Karpas-422 (cell line): ENCODE measurements around the gene AMY1C.

- PRO-cap, result no peak
- RAMPAGE, long total RNA, result no peak
Measured at GRCh38 chr1:99580477-99580957, 65.4 kb upstream of the PALMD start.

- PRO-cap, result no peak
- RAMPAGE, long total RNA, result no peak
Measured at GRCh38 chr1:99659597-99660278, 13.8 kb downstream of the PALMD start.

- PRO-cap, result no peak
- RAMPAGE, long total RNA, result no peak
Measured at GRCh38 chr1:99738736-99739398, 27.6 kb downstream of the FRRS1 start.

DNA sequence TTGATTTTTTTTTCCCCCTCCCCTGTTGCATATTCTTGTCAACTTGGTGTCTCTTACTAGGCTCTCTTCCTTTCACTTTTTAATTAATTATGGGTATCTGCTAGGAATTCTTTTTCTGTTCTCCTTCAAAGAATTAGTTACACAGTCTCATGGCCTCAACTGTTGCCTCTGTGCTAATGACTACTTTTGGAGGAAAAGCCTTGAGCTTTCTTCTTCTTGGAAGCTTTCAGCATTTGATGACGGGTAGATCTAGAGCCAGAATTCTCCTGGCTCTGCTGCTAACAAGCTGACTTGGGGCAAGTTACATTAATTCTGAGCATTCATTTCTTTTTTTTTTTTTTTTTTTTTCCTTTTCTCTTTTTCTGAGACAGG is 1.9 kb downstream of the AGL start:
- PRO-cap, result no peak
- RAMPAGE, long total RNA, result no peak

- PRO-cap, result no peak
- RAMPAGE, long total RNA, result no peak
Measured at GRCh38 chr1:100037201-100037440, 774 bp upstream of the MFSD14A start.

DNA sequence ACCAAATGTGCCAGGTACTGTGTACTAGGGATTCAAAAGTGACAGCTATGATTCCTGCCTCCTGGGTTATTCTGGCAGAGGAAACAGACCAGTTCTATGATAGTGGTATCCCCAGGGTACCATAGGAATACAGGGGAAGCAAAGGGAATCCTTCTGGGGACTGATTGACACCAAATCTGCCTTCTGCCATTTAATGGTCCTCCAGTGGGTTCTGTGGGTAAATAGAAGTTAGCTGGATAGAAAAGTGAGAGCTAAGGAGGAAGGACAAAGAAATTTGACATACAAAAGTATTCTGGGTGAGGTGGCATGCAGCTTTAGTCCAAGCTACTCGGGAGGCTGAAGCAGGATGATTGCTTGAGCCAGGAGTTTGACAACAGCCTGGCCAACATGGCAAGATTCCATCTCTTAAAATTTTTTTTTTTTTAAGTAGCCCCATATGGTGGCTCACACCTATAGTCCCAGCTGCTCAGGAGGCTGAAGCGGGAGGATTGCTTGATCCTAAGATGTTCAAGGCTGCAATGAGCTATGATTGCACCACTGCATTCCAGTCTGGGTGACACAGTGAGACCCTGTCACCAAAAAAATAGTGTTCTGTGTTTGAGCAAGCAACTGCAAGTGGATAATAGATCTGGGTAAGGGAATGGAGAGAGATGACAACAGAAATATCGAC is 13.3 kb downstream of the RTCA start:
- PRO-cap, result no peak
- RAMPAGE, long total RNA, result no peak

DNA sequence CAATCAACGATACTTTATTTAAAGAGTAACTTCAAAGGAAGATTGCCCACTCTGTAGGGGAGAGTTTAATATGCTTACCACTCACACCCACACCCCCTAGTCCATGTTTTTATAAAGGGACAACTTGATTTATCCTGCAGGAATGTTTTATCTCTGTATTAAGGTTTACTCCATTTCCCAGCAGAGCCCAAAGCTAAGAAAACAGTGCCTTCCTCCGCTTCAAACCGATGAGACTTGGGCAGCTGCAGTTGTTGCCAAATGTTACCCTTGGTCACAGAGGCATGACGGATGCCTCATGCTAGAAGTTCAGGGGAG is 61.5 kb upstream of the VCAM1 start:
- PRO-cap, result no peak
- RAMPAGE, long total RNA, result no peak

- PRO-cap, result no peak
- RAMPAGE, long total RNA, result no peak
Measured at GRCh38 chr1:100708580-100708995, 11.0 kb upstream of the VCAM1 start.

GRCh38 chr1:100949164-100950072 is 53.5 kb downstream of the SLC30A7 start:
- PRO-cap, result no peak
- RAMPAGE, long total RNA, result no peak

DNA sequence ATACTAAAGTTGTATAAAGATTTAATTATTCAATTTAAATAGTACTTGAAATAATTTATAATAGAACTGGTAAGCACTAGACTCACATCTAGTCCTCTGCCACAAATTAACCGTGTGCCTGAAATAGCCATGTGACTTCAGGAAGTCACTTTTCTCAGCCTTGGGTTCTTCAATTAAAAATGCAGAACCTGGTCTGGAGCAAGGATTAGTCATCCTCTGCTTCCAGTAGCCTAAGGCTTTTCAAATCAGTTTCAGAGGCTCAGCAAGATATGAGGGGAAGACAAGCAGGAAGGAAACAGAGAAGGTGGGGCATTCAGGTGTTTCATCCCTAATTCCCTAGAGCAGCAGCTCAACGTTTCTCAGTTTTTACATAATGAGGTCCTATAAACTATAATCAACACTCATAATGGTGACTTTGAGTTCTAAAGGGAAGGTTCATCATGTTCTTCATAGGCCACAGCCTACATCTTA is 23.0 kb downstream of the DPH5 start:
- PRO-cap, result no peak
- RAMPAGE, long total RNA, result no peak

DNA sequence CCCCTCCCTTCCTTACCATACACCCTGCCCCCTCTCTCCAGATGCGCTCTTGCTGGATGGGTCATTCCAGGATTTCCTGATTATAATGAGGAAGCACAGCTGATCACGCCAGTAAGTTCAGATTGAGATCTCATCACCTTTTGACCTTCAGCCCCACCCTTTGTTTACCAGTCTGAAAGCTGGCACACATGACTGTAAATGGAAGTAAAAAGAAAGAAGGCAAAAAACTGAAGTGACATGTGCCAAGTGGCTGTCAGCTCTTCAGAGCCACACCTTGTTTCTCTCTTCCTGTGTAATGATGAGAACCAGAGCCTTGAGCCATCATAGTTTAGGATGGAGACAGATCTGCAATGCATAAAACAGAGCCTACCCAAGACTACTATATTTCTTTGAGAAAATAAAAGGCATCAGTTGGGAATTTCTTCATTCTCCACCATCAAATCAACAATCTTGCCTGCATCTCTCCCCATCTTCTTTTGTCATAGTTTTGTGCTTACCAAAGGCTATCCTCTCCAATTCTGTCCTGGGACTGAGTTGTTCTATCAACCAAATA is 28.0 kb downstream of the S1PR1 start:
- PRO-cap, result no peak
- RAMPAGE, long total RNA, result no peak

DNA sequence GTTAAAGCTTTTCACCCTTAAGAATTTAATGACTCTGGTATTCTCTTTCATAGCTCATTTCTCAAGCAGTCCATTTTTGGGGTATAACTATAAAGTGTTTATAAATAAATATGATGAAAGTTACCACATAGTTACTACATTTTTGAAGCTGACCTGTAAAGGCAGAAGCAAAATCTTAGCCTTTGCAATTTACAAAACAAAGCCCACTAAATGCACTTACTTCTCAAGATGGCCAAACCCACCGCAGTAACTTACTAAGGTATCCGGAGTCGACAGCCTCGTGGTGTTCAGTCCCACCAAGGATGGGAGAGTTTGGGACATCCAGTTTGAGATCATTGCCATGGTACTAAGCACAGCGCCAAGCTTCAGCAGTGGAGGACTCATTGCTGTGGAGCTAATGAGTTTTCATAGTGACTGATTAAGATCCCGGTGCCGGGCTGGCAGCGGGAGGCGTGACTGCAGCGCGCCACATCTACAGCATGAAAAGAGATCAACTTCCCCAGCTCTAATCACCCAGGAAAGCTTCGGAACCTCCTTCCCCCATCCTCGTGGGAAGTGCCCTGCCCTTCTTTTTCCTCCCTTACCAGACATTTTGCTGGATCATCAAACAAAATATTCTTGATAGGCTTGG is 150.0 kb downstream of the OLFM3 start:
- PRO-cap, result no peak
- RAMPAGE, long total RNA, result no peak

DNA sequence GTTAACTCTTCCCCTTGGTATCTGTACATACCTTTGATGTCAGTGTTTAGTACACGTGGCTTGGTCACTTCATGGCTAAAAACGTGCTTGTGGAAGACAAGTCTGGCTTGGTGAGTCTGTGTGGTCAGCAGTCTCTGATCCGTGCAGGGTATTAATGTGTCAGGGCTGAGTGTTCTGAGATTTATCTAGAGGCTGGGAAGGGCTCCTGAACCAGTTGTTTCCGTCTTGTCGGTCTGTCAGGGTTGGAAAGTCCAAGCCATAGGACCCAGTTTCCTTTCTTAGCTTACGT is at the start of gene AMY1C:
AMY1C (plus strand) TSS at position 184 of the 289 bp plus-strand sequence.
- PRO-cap, result no peak
- RAMPAGE, long total RNA, result no peak

- PRO-cap, result no peak
- RAMPAGE, long total RNA, result no peak
Measured at GRCh38 chr1:104072904-104073126, 323.1 kb downstream of the AMY1C start.

DNA sequence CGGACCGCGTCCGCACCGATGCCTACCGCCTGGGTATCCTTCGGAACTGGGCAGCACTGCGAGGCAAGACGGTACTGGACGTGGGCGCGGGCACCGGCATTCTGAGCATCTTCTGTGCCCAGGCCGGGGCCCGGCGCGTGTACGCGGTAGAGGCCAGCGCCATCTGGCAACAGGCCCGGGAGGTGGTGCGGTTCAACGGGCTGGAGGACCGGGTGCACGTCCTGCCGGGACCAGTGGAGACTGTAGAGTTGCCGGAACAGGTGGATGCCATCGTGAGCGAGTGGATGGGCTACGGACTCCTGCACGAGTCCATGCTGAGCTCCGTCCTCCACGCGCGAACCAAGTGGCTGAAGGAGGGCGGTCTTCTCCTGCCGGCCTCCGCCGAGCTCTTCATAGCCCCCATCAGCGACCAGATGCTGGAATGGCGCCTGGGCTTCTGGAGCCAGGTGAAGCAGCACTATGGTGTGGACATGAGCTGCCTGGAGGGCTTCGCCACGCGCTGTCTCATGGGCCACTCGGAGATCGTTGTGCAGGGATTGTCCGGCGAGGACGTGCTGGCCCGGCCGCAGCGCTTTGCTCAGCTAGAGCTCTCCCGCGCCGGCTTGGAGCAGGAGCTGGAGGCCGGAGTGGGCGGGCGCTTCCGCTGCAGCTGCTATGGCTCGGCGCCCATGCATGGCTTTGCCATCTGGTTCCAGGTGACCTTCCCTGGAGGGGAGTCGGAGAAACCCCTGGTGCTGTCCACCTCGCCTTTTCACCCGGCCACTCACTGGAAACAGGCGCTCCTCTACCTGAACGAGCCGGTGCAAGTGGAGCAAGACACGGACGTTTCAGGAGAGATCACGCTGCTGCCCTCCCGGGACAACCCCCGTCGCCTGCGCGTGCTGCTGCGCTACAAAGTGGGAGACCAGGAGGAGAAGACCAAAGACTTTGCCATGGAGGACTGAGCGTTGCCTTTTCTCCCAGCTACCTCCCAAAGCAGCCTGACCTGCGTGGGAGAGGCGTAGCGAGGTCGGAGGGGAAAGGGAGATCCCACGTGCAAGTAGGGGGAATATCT is 753 bp downstream of the PRMT6 start:
- PRO-cap, result no peak
- RAMPAGE, long total RNA, result no peak

- PRO-cap, result no peak
- RAMPAGE, long total RNA, result no peak
Measured at GRCh38 chr1:107686356-107686636, 278.7 kb downstream of the VAV3 start.

GRCh38 chr1:107738593-107739223 is 226.3 kb downstream of the VAV3 start:
- PRO-cap, result no peak
- RAMPAGE, long total RNA, result no peak

DNA sequence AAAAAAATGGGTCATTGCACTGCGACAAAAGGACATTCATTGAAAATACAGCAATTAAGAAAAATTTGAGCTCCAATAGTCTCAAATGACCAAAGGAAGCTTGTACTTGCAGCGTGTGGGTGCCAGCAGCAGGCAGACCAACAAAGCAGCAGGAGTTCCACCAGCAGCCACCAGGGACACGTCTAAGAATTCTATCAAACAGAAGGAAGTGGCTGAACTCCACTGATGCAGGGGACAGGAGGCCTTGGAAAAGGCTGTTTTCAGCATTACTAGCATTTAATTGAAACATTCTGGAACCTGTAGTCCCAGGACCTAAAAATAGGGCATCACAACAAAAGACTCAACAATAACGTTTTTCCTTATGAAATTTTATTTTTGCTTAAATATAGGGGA is 84.6 kb upstream of the VAV3 start:
- PRO-cap, result no peak
- RAMPAGE, long total RNA, result no peak

DNA sequence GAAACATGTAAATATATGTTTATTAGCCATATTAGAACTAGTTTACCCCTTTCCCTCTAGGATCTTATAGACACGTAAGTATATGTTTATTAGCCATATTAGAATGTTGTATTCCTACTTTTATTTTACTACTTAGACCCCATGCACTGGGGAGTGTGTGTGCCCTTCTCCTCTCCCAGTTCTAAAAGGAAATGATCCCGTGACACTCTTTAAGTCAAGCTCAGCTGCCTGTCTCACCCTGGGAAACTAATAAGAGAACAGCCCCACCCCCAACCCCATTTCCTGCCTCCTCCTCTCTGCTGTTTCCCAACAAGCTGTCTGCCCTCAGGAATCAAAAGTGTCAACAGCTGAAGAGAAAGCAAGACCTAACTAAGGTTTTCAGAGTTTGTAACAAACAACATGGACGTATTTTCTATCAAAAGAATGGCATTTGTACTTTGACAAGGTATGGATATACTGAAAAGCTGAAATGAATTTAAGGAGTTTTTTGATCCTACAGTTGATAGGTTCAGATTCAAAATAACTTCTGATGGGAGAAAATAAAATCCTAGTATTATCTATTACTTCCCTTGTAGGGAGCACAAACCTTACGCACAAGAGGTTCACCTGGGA is 92.6 kb upstream of the VAV3 start:
- PRO-cap, result no peak
- RAMPAGE, long total RNA, result no peak

- PRO-cap, result no peak
- RAMPAGE, long total RNA, result no peak
Measured at GRCh38 chr1:108557234-108557587, 2.7 kb upstream of the EEIG2 start.